ENCODE measurements around the gene LIPC.

DNA sequence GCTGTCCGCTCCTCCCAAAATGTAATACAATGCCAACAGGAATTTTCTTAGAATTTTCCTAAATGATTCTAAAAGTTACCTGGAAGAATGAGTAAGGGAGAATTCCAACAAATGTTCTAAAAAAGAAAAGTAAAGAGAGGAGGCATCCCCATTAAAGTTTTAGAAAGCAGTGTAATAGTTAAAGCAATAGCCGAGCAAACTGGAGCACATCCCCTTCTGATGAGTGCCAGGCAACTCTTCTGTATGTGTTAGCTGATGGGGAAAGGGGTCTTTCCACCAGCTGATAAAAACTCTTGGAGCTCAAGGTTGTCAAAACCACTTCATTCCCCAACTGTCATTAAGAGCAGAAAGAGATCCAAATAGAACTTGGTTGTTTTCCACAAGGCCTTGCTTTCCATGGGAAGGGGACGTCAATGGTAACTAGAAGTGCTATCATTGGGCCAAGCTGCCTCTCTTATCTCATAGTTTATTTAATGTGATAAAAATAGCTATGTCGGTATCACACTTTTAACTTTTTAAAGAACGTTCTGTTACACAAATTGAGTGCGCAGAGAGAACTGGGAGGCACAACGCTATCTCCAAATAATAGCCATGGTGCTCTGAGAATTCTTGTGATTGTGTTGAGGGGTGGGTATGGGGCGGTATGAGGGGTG is 116.9 kb downstream of the POLR2M start:
- PRO-cap: no peak

DNA sequence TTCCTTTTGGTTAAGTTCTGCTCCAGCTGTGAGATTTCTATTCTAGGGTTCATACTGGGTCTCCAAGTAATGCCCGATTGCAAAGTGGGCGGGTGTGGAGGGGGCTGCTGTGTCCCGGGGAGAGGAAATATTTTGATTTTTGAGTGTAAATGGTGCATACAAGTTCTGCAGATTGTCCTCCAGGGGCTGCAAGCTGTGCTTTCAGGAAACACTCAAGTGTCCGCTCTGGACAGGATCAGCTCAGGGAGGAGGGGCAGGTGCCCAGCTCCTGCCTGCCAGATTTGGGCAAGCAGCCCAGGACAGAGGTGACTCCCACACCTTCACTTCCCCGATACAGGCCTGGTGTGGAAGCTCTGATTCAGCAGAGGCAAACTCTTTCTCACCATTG is 142.8 kb downstream of the ALDH1A2 start:
- PRO-cap: no peak

DNA sequence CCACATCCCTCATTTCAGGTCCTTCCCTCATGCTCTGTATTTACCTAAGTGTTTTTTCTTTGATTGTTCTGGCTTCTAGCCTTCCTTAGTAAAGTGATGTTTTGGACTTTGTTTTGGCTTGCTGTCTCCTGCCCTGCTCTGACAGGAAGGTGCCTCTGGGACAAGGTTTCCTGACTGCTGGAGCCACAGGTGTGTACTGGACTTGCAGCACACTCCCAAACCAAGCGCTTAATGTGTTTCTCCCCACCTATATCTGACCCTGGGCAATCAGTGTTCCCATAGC is 30.0 kb upstream of the ALDH1A2 start:
- PRO-cap: no peak

DNA sequence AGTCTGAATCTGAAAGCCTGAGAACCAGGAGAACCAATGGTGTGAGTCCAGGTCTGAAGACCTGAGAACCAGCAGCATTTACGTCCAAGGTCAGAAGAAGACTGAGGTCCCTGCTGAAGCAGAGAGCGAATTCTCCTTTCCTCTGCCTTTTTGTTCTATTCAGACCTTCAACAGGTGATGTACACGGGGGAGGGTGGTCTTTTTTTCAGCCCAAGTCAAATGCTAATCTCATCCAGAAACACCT is 144.7 kb downstream of the AQP9 start:
- PRO-cap: no peak

DNA sequence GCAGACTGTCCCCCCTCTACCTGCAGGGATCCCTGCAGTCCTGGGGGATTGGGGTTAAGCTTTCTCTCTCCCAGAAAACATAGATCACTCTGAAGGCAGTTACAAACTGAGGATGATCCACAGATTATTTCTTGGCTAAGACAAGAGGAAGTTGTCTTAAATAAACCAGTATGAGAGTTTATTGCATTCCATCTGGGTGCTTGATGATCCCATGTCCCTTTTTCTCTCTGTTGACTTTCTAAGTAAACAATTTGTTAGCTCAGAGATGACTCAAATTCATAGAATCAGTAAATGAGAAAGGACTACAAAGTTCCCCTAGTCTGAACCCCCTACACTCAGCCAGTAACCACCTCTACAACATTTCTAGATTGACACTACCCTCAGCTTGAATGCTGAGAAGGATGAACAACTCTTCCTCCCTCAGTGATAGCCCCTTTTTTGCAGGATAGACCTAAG is 98.8 kb upstream of the LIPC start:
- PRO-cap: unidirectional peak, minus-strand start at position 91 of the sequence

DNA sequence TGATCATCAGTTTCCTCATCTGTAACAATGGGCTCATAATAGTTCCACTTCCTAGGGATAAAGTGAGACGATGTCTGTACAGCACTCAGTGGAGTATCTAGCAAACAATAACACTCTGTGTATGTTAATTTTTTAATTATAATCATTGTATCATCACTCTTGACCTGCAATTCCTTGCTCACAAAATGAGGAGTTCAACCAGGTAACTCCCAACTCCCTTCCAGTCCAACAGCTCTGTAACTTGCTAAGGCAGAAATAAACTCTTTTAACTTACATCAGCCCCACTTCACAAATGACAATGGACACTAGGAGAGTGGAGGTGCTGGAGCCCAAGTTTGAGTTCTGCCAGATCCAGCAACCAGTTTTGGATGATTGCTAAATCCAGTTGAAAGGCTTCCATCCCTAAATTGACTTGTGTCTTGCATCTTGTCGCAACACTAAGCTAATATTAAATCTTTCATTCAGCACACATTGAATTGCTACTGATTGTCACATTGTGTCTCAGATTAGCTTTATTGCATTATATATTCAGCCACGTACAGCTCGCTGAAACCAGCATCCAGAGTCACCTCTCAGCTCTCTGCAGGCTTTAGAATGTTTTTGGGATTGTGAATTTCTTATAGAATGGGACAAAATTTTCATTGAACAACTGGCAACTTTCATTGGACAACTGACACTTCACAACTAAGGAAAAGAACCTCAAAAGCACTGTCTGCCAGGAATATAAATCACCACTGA is 41.7 kb upstream of the LIPC start:
- PRO-cap: no peak

DNA sequence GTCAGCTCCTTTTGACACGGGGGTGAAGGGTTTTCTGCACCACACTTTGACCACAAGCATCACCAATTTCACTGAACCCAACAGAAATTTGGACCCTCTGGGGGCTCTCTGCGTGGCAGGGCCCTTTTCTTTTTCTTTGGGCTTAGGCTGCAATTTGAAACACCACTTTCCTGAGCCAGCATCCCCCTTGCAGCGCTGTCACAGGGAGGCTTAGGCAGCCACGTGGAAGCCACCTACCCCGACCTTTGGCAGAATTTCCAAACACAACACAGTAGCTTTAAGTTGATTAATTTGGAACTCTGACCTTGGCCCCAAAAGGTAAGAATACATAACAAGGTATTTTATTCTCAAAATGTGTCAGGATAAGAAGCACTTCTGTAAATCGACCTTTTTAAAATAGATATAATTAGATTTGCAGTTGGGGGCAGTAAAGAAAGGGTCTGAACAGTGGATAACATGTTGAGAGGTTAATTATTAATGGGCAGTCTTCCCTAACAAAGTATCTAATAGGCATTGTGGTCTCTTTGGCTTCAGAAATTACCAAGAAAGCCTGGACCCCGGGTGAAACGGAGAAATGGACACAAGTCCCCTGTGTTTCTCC is at the start of gene LIPC:
TSS of gene LIPC (plus strand) at position 533 of the 601 bp plus-strand sequence.
- PRO-cap: no peak

DNA sequence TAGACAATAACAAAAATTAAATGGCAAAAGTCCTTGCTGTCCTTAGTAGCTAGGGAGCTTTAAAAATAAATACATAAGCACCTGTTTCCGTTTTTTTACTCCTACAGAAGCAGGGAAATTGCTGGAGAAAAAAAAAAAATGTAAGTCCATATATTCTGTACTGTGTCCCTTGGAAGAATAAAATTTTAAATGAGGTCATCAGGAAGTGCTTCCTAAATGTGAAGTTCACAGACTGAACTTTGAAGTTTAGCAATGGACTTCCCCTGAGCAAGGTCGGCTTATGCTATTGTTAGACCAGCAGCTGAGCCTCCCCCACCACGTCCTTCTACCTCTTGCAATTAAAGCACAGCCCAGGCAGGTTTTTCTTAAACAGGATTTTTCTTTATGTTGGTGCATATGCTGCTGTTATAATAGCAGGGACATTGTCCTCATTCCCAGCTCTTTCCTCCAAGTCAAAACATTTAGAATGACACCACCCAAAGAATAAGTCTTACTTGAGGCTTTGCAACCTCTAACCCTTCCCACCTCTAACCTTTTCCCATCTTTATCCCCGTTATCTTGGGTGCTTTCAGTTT is 26.3 kb downstream of the LIPC start:
- PRO-cap: no peak

GRCh38 chr15:58472709-58473678 is 41.2 kb downstream of the LIPC start:
- PRO-cap: bidirectional peak, plus-strand start at chr15:58473511, minus-strand start at chr15:58473114

- PRO-cap: no peak
Observed at GRCh38 chr15:58551568-58552519, 120.1 kb downstream of the LIPC start.

DNA sequence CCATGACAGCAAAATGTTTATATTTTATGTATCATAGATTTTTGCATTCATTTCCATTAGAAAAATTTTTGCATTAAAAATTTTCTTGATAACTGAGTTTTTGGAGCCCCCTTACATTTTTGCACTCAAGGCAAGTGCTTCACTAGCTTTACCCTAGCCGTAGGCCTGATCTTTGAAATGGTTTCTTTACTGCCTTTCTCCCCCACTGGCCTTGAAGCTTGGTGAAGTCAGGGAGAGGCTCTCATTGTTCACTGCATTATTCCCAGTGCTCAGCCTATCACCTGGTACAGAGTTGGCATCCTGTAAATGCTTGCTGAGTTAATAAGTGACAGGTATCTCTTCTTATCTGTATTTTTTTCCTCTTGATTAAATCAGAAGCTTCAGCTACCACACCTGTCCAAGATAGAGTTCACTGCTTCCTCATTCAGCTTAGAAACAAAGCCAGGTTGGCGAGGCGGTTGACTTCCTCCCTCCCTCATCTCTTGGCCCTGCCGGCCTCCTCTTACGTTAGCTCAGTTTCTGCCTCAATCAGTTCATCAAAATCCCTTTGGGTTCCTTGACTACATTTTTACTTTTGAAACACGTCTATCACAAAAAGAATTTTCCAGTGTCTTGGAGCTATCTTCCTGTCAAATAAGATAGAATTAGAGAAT is 142.8 kb downstream of the LIPC start:
- PRO-cap: no peak

GRCh38 chr15:58575111-58575614 is 143.4 kb downstream of the LIPC start:
- PRO-cap: no peak

GRCh38 chr15:58667003-58668219 is 82.1 kb downstream of the ADAM10 start:
- PRO-cap: no peak

DNA sequence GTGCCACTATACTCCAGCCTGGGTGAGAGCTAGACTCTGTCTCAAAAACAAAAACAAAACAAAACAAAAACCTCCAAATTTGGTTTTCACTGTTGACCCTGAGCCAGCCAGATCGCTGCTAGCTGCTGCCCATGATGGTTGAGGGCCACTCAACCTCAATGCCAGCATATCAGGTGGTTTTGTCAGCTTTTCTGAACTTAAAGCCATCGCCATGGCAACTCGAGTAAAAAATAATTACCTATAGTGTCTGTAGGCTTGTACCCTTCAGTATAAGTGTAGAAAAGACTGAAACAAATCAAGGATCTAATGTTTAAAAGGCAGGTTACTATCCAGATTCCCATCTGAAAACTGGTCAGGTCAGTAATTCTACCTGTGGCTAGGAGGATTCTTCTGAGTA is 55.6 kb downstream of the SLTM start:
- PRO-cap: no peak

GRCh38 chr15:58886892-58887729 is 46.4 kb downstream of the SLTM start:
- PRO-cap: no peak

GRCh38 chr15:58988252-58988542 is 734 bp downstream of the RNF111 start:
- PRO-cap: no peak

DNA sequence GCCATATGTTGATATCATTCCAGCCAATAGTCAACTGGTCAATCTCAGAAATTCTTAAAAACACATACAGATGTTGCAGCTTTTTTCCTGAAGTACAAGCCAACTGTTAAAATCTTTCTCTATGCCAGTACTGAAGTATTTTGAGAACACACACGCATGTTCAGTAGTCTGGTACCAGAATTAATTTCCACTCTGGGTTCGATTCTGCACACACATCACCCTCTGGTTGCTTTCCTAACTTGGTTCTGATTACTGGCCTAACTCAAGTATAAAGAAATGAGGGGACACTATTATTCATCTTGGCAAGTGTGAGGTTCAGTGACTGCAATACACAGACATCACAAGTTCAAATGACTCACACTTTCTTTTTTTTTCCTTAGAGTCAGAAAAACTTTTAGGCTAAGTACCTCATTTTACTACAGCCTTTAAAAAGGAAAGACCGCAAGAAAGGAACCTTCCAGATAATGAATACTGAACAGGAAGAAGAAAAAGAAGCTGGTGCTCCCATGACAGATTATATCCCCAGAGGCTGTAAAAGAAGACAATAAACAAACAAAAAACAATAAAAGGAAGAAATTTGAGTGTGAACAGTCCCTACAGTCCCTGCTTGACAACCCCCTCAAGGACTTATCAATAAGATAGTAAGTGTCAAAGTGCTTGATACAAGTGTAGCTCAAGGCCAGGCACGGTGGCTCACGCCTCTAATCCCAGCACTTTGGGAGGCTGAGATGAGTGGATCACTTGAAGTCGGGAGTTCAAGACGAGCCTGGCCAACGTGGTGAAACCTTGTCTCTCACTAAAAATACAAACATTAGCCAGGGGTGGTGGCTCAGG is 37.2 kb upstream of the LDHAL6B start:
- PRO-cap: no peak

DNA sequence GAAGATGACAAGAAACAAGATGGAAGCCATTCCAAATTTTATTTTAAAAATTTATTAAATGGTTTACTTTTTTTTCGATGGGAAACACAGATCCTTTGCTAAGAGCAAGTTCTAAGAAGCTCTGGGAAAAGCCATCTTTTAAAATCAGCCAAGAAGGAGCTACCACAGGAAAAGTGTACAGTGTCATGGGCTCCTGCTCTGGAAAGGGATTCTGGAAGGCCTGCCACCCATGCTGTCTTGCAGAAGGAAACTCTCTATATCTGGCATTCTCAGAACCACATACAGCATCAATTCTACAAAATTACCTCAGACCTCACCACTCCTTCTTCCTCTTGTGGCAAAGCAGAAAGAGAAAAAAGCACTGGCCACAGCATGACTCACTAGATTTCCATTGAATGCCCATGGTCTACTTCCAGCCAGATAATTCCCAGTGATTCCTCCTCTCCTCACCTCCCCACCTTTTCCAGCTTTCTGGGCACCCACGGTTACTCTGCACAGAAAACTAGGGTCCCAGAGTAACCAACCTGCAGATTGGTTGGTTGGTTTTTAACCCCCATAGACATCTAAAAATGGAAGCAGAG is 67.4 kb downstream of the LDHAL6B start:
- PRO-cap: no peak

DNA sequence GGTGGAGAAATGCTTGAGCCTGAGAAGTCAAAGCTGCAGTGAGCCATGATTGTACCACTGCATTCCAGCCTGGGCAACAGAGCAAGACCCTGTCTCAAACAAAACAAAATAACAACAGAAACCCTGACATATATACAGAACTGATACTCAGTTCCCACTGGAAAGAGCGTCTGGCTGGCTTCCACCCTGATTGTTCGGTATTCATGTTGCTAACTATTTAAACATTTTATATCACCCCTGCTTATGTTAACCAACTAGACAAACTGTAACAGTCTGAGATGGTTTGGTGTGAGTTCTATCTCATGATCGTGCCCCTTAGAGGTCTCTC is 78.8 kb downstream of the MYO1E start:
- PRO-cap: no peak

DNA sequence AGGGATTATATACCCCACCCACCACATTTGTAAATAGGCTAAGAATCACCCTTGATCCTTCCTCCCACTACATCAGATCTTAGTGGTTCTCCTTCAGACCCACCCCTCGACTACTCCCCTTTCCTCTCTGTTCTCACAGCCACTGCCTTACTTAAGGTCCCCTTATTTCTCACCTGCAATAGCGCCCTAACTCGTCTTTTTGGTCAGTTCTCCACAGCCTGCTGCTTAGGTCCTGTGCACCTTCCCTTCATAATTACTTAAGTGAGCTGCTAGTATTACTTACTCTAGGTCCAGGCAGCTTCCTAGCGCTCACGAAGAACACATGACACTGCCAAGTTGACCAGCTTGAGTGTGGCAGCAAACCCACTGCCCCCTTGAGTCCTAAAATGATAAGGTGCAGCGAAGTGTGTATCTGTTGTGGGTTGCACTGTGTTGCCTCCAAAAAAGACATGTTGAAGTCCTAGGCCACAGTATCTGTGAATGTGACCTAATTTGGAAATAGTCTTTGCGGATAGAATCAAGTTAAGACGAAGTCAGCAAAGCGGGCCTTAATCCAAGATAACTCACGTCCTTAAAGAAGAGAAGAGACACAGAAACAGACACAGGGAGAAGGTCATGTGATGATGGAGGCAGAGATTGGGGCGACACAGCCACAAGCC is 62.7 kb downstream of the MYO1E start:
- PRO-cap: no peak